Thoracic aorta endothelial cell (primary cell): ENCODE data around the genes PSD2, CYSTM1, PCDHA12, PCDHB2 and PCDHB10.

DNA sequence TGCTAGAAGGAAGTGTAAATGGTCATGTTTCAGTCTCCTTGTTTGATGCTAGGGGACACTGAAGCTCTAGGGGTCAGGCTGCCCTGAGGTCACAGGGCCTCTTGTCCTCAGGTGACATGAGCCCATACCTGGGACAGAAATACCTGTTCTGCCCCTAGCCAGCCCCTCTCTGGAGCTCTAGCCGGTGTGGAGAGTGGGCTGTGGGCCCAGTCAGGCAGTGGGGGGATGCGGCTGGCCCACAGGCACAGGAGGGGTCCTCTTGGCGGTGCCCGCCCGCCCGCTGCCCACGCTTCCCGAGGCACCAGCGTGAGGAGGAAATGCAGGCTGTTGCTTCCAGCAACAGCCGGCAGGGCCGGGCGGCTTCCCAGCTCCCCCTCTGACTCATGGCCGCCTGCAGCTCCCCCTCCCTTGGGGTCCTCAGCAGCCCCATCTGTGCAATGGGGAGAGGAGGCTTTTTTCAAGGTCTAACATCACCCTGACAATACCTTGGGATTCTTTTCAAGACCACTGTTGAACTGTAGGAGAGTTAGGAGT, 10.3 kb downstream of the CXXC5 start:
- CAGE, long polyA plus RNA, result no peak

DNA sequence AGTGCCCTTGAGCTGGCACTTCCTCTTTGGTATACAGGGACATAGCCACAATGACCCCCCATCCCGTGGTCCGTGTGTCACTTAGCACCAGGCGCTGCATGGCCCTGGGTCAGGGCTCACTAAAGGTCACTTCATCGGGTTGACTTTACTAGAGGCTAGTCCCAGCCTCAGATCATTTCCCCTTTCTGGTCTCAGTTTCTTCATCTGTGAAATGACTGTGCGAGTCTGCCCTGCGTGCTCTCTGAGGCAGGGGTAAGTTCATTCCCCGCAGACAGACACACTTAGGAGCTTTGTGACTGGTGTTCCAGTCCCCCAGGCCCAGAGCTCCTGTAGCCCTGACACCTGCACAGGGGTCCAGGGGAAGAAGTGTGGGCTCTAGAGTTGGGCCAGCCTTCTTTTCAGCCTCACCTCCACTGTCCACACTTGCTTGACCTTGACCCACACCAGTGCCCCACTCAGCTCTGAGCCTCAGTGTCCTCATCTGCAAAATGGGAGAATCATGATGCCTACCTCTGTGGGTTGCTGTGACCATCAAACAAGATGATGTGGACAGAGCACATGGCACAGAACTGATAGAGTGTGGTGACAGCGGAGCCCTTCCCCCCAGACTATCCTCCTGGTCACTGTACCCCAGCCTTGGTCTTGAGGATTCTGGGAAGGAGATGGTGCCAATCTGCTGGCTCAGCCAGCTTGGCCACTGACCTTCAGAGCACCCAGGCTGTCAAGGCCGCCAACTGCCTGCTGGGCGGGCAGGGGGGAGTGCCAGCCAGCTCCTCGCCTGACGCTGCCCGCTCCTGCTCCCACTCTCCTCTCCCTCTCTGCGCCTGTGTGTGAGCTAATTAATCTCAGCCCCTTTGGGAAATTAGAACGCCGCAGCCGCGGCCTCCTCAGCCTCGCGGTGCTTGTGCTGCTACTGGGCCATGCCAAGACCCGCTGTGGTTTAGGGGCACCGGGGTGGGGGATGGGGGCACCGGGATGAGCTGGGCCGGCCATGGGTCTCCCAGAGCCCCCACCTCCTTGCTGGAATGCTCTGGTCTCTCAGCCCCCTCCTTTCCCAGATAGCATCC, 16.6 kb downstream of the CXXC5 start:
- CAGE, long polyA plus RNA, result no peak

DNA sequence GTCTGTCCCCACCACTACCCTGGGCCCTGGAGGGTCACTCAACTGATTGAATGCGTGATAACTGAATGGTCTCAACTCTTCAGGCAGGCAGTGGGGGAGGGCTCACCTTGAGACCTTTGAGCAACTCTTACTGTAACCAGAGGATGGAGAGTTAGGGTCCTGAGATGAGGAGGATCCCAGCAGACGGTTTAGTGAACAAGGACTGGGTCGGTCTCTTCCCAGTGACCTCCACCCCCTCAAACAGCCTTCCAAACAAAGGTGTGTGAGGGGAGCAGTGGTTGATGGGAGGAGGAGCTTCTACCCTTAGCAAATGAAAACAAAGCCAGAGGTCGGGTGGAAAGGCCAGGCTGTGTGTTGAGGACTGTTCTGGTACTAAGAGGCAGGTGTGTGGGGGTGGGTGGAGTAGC, 59.4 kb downstream of the CXXC5 start:
- CAGE, long polyA plus RNA, result no peak

DNA sequence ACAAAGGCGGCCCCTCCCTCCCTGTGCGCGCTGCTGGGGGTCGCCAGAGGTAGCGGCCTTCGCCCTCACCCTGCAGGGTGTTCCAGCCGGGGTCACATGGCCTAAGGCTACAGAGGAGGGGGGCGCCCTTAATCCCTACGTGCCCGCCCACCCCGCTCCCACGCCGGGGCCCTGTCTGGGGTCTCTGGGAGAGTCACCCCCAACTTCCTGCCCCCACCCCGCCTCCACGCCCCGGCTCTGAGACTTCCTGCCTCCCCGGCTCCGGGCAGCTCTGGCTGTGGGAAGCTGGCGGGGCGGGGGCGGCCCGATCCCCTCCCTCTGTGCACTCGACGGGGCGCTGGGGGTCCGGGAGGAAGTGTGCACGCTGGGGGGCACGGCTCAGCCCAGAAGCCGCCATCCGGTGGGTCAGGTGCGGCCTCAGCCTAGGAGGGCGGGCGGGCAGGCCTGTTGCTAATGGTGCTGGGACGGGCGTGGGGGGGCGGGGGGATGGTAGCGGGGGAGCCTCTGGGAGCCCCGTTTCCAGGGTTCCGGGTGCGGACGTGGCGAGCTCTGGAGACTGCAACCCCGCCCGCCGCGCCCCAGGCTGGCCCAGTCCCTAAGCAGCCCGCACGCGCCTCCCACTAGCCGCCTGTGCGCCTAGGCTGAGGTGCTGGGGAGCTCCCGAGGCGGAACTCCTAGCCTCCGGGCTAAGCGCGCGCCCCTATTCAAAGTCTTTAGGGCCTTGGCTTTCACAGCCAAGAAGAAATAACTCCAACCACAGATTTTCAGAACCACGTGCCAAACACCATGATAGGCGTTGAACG, 61.6 kb downstream of the CXXC5 start:
- CAGE, long polyA plus RNA, result no peak

GRCh38 chr5:139747622-139748278, 47.9 kb upstream of the PSD2 start:
- CAGE, long polyA plus RNA, result no peak

GRCh38 chr5:139795208-139796397, at the start of gene PSD2:
Gene PSD2, plus strand, starts transcription at chr5:139795808.
- CAGE, long polyA plus RNA, result no peak

DNA sequence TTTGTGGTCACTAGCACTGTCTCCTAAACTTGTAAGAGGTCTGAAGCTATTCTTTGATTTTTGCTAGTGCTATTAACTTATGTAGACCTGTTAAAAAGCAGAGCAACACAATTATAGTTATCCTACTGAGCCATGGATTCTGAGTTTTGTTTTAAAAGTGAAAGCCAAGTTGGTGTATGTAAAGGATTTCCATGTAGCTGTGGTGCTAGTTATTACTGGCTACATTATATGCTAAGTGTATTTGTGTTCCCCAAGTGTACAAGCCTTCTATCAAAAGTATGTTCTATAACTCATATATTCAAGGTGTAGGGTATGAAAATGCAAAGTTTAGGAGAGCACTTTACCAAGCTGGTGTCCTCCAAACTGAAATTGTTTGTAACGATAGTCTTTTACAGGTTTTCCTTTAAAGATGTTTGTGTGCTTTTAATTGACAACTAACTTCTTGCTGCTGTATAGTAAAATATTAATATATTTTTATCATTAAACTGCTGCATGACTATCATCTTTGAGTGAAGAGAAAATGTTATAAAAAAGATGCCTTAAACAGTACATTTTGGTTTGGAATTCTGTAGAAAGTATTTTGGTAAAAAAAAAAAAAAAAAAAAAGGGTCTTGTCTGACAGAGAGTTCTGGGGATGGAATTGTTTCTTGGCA, 2.5 kb downstream of the PURA start:
- CAGE, long polyA plus RNA, result no peak

- CAGE, long polyA plus RNA, result no peak
Observed at GRCh38 chr5:140145617-140146589, 20.2 kb downstream of the IGIP start.

DNA sequence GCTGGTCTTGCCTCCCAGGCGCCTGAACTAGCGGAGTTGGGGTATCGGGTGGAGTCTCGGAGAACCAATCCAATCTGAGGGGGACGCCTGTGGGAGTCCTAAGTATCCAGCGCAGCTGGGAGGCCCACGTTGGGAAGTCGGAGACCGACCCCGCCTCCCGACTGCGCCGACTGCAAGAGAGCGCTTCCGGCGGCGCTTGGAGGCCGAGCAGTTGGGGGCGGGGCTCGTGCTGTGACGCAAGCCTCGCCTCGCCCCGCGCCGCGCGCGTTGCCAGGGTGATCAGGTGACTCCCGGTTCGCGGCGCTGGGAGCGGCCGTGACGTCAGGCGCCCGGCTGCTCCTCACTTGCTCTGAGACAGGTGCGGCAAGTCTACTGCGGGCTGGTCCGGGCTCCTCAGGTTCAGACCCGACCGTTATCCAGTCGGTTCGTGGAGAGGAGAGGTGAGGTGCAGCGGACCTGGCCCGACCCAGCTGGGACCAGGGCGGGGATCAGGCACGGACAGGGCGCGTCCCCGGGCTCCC, at the start of gene CYSTM1:
CYSTM1 (plus strand) TSS at position 343 of the 521 bp plus-strand sequence.
- CAGE, long polyA plus RNA, result no peak

GRCh38 chr5:140240876-140242133, 61.6 kb downstream of the PFDN1 start:
- CAGE, long polyA plus RNA, result no peak

DNA sequence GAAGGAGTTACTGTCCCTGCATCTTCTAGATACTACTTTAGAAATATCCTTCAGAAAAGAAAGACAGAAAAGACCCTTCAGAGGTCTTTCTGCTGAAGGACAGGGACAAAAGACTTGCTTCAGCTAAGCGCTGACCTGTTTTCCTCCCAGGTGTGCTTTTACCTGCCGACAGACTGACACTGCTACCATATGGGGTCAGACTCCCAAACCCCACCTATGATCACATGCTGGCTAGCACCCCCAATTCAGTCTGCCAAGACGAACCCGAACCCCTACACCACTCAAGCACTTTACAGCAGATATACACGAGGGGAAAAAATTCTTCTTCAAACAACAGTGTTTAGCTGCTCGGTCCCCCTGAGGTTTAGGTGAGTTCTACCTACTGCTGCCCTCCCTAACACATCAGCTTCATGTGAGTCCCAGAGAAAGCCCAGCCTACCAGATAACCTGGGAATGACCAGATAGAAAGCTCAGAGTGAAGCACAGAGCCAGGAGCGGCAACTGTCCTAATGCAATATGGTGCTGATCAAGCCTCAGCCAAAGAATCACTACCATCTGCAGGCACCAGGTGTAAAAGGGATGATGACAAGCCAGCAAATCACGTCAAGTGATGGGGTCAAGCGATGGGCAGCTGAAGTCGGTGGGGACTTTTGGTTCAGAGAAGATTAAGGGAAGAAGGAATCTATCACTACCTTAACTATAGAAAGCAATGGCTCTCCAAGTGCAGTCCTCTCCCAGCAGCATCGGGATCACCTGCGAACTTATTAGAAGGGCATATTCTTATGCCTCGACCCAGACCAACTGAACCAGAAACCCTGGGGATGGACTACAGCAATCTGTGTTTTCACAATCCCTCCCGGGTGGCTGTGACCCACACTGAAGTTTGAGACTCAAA, 49.5 kb downstream of the PFDN1 start:
- CAGE, long polyA plus RNA, result no peak

DNA sequence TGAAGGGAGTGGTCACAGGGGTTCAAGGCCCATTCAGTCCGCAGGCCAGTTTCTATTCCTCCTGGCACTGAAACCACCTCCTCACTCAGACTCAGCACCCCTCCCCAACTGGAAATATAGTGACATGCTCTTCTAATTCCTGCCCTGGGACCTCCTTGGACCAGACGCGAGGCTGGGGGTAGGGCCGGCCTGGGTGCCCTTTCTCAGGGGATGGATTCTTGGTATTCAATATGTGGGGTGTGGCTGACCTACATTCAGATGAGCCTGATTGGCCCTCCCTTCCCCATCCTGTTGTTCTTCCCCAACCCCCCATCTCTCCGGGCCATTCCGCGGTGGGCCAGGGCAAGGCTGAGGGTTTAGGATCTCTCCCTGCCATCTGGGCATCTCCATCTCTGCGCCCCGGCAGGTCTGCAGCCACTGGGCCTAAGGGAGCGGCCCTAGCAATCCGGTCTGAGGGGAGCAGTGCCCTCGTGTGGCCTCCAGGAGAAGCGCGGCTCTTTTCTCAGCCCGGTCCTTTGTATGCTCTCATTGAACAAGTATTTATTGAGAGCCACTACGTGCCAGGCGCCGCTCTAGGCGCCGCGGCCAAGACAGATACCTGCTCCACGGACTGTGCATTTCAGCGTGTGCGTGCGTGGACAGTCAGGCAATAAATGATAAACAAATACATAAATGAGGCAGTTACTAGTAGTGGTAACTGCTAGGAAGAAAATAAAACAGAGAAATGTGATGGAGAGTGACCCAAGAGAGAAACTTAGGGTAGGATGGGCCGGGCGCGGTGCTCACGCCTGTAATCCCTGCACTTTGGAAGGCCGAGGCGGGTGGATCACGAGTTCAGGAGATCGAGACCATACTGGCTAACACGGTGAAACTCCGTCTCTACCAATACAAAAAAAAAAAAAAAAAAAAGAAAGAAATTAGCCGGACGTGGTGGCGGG, 2.4 kb upstream of the SLC4A9 start:
- CAGE, long polyA plus RNA, result no peak

DNA sequence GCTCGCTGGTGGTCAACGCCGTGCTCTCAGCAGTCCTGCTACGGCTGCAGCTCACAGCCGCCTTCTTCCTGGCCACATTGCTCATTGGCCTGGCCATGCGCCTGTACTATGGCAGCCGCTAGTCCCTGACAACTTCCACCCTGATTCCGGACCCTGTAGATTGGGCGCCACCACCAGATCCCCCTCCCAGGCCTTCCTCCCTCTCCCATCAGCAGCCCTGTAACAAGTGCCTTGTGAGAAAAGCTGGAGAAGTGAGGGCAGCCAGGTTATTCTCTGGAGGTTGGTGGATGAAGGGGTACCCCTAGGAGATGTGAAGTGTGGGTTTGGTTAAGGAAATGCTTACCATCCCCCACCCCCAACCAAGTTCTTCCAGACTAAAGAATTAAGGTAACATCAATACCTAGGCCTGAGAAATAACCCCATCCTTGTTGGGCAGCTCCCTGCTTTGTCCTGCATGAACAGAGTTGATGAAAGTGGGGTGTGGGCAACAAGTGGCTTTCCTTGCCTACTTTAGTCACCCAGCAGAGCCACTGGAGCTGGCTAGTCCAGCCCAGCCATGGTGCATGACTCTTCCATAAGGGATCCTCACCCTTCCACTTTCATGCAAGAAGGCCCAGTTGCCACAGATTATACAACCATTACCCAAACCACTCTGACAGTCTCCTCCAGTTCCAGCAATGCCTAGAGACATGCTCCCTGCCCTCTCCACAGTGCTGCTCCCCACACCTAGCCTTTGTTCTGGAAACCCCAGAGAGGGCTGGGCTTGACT, 3.6 kb downstream of the SLC35A4 start:
- CAGE, long polyA plus RNA, result no peak

DNA sequence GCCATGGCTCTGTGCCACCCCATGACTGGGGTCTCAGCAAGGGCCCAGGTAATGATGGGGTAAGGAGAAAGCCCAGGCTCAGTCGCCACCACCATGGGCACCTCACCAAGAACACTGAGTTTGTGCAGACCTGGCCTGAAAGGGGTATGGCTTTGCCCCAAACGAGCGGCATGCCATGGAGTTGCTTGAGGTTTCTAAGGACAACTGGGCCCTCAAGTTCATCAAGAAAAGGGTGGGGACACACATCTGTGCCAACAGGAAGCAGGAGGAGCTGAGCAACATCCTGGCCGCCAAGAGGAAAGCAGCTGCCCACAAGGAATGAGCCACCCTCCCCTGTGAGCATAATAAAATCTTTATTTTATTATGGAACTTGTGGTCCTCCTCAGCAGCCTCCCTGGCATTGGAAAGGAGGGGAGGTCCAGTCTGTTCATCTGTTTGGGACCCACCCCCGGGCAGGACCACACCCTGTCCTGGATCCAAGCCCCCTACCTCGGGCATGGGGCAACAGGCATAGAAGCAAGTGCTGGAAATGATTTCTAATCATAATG, 23.8 kb downstream of the CD14 start:
- CAGE, long polyA plus RNA, result no peak

- CAGE, long polyA plus RNA, result no peak
Observed at GRCh38 chr5:140688682-140689469, 2.3 kb downstream of the HARS1 start.

GRCh38 chr5:140848856-140849088, 590 bp downstream of the PCDHA9 start:
- CAGE, long polyA plus RNA, result no peak

- CAGE, long polyA plus RNA, result no peak
Observed at GRCh38 chr5:140857715-140858145, 2.0 kb downstream of the PCDHA10 start.

GRCh38 chr5:140875063-140876250, at the start of gene PCDHA12:
Gene PCDHA12, plus strand, starts transcription at chr5:140875308.
- CAGE, long polyA plus RNA, result no peak

DNA sequence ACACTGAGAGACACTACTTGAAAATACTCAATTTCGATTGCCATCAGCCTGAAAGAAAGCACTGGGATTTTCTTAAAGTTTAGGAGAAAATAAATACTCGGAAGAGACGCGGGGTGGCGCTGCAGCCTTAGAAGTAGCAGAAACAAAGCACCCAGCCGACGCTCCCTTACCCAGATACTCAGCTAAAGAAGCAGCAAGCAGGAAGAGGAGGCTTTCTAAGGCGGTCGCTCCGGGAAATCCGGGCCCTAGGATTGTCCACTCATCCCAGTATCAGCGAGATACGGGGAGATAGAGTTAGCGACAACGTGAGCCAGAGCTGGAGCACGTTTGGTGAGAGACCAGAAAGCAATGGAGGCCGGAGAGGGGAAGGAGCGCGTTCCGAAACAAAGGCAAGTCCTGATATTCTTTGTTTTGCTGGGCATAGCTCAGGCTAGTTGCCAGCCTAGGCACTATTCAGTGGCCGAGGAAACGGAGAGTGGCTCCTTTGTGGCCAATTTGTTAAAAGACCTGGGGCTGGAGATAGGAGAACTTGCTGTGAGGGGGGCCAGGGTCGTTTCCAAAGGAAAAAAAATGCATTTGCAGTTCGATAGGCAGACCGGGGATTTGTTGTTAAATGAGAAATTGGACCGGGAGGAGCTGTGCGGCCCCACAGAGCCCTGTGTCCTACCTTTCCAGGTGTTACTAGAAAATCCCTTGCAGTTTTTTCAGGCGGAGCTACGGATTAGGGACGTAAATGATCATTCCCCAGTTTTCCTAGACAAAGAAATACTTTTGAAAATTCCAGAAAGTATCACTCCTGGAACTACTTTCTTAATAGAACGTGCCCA, at the start of gene PCDHB2:
PCDHB2 (plus strand) TSS at position 173 of the 827 bp plus-strand sequence.
- CAGE, long polyA plus RNA, result no peak

DNA sequence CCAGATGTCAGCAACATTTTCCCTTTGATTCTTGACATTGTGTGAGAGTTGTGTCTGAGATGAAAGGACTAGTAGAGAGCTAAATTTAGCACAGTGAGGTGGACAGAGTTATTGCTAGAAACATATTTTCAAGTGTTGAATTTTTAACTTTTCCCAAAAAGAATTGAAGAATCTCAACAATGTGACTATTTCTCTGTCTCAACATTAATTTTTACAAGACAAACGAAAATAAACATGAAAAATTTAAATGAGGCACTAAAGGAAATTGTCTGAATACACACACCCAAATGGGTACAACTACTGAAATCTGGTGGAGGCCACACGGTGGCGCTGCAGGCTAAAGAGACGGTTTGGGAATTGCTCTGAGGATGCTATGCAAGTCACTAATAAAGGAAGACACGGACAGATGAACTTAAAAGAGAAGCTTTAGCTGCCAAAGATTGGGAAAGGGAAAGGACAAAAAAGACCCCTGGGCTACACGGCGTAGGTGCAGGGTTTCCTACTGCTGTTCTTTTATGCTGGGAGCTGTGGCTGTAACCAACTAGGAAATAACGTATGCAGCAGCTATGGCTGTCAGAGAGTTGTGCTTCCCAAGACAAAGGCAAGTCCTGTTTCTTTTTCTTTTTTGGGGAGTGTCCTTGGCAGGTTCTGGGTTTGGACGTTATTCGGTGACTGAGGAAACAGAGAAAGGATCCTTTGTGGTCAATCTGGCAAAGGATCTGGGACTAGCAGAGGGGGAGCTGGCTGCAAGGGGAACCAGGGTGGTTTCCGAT, at the start of gene PCDHB10:
PCDHB10 (plus strand) TSS at position 367 of the 773 bp plus-strand sequence.
- CAGE, long polyA plus RNA, result no peak